ENCODE data around the gene ERICH6B.

DNA sequence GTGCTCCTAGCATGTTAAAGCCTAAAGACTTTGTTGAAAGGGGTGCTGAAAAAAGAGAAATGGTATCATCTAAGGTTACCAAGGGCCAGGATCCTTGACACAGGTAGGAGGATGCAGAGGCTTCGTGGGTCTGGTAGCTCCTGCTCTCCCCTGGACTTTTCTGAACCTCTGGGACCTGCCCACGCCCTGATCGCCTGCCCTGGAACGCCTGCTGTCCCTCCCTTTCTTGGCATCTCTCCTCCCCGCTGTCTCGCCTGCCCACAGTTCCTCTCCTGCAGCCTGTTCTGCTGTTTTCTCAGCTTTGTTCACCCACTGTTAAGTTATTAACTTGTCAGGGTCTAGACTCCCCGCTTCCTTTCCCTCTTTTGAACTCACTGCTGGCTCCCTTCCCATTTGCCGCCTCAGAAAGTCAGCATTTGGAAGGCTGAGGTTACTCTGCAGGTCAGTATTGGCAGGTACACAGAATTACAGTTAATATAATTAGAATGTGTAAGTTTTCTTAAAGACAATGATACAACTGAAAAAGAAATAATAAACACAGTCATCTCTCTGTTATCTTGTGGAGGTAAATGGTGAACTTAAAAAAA, 19.8 kb downstream of the SERP2 start:
- RRBS, result no CpG with 5 or more reads among the region's 8 CpGs

- RRBS, result no CpG with 5 or more reads among the region's 39 CpGs
Measured at GRCh38 chr13:44414603-44415324, 41.1 kb downstream of the SERP2 start.

DNA sequence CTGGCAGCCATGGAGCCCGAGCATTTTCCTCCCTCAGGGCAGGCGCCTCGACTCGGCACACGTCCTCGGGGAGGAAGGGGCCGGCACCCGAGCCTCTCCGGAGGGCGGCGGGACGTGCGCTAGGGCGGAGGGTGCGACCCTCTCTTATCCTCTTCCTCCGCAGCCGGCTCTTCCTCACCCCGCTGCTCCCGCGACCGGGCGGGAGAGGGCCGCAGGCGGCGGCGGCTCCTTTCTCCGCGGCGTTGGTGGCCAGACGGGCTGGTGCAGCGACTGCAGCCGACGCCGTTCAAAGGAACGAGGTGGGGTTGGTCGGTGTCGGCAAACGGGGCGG, 714 bp upstream of the TSC22D1 start:
- RRBS, result 1% methylated on average over 9 of the region's 39 CpGs

GRCh38 chr13:44693104-44693443, 116.9 kb upstream of the TSC22D1 start:
- RRBS, result no CpG with 5 or more reads among the region's 3 CpGs

DNA sequence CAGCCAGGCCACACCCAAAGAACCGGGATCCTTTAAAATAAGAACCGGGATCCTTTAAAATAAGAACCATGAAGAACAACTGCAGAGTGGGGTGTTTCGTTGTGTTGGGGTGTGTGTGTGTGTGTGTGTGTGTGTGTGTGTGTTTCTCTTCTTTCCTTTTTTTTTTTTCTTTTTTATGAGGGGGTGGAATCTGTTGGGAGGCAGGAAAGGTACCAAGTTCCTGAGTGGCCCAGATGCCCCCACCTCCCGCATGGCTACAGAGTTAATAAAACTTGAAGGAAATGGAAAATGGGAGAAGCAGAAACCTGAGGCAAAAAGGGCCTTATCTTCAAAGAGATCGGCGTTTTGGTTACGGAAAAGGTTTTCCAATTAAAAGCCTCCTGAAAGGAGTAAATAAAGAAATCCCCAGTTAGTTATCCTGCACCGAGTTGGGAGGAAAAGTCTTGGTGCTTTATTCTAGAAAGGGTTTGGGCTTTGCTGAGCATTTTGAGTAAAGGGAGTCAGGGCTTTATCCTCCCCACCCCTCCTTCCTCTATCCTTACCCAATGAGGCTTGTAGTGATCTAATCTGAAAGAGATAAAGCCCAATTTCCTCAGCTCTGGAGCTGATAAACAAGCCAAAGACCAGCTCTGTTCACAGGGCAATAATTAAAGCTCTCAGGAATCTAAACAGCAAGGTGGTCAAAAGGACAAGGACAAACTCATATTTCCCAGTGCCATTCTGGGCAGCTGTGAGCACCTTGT, 188.7 kb upstream of the TSC22D1 start:
- RRBS, result no CpG with 5 or more reads among the region's 8 CpGs

GRCh38 chr13:44918299-44918877, 70.9 kb downstream of the NUFIP1 start:
- RRBS, result no CpG with 5 or more reads among the region's 23 CpGs

GRCh38 chr13:45055015-45055730, 65.1 kb upstream of the GTF2F2 start:
- RRBS, result no CpG with 5 or more reads among the region's 11 CpGs

DNA sequence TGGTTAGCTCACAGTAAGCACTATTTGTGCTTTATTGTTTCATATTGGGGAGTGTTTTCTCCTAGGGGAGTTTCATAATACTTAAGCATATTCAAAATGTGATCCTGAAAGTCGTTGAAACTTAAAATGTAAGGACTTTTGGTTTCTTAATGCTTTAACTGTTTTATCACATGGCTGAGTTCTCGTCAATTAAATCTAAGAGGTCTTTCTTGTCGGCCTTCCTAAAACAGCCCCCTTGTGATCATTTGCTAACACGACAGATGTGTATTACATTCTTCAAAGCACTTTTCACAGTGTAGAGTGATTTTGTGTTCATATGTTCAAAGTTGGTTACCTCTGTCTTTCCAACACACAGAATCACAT, 990 bp downstream of the GTF2F2 start:
- RRBS, result no CpG with 5 or more reads among the region's 4 CpGs

- RRBS, result no CpG with 5 or more reads among the region's 6 CpGs
Measured at GRCh38 chr13:45316438-45316921, 24.5 kb downstream of the TPT1 start.

GRCh38 chr13:45325530-45326215, 15.3 kb downstream of the TPT1 start:
- RRBS, result no CpG with 5 or more reads among the region's 5 CpGs

GRCh38 chr13:45340227-45340867, 636 bp downstream of the TPT1 start:
- RRBS, result 2% methylated on average over 46 of the region's 51 CpGs

GRCh38 chr13:45440394-45440980, 22.3 kb upstream of the SLC25A30 start:
- RRBS, result no CpG with 5 or more reads among the region's 3 CpGs

GRCh38 chr13:45615139-45616140, at the start of gene ERICH6B:
TSS of gene ERICH6B (minus strand) at chr13:45615739.
- RRBS, result no CpG with 5 or more reads among the region's 34 CpGs

DNA sequence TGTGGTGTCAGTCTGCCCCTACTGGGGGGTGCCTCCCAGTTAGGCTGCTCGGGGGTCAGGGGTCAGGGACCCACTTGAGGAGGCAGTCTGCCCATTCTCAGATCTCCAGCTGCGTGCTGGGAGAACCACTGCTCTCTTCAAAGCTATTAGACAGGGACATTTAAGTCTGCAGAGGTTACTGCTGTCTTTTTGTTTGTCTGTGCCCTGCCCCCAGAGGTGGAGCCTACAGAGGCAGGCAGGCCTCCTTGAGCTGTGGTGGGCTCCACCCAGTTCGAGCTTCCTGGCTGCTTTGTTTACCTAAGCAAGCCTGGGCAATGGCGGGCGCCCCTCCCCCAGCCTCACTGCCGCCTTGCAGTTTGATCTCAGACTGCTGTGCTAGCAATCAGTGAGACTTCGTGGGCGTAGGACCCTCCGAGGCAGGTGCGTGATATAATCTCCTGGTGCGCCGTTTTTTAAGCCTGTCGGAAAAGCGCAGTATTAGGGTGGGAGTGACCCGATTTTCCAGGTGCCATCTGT, 32.6 kb upstream of the CBY2 start:
- RRBS, result no CpG with 5 or more reads among the region's 15 CpGs

DNA sequence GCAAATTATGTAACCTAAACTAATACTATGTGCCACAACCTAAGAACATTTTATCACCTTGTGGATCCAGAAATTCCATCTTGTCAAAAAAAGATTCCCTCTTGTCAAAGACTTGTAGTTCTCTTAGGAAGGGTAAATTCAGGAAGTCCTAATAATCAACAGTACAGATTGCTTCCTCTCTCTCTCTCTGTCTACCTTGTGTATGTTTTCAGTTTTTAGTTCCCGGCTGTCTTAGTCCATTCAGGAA, 40.3 kb upstream of the SIAH3 start:
- RRBS, result no CpG with 5 or more reads among the region's 1 CpG

GRCh38 chr13:46072090-46072447, 19.5 kb upstream of the ZC3H13 start:
- RRBS, result no CpG with 5 or more reads among the region's 2 CpGs

DNA sequence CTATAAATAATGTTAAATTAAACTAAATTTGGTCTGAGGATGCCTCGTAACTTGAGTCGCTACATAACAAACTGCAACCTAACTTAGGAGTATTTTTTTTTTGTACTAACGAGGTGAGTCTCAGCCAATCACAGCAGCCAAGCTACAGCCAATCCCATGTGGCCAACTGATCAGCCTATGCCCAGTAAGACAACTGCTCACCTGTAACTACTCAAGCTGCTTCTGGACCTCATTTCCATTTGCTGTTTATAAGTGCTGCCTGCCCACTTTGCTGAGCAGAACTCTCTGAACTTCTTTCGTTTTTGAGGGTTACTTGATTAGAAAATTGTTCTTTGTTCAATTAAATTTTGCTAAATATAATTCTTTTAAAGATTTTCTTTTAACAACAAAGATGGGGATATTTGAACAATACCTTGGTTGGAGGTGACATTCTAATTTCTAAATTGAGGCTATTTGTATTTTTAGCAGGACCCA, 3.8 kb downstream of the CPB2 start:
- RRBS, result no CpG with 5 or more reads among the region's 4 CpGs

DNA sequence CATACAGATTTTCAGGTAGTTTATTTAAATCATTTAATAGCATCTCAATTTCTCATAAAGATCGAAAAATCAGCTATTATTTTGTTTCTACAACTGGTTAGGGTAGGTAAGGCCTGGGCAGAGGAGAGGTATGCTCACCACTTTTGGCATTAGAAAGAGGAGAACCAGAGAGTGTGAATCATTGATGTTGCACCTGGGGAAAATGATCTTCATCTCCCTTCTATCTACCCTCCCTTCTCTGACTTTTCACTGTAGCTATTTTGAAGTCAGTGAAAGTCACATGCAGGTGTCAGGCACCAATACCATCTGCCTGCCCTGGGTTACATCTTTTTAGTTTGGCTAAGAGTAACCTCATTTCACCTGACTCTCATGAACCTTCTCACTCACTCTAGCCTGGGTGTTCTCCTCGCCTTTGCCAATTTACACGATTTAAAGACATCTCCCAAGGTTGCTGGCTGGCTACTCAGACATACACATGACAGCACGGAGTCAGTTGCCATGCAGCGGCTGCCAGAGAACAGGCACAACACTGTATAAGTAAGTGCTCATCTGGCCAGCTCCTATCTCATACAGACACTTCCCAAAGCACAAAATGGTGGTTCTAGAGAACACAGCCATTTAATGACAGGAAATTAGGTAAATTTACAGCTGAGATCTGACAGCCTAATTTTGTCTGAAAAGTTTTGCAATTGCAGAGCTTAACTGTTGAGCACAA, 32.7 kb downstream of the LCP1 start:
- RRBS, result no CpG with 5 or more reads among the region's 5 CpGs

DNA sequence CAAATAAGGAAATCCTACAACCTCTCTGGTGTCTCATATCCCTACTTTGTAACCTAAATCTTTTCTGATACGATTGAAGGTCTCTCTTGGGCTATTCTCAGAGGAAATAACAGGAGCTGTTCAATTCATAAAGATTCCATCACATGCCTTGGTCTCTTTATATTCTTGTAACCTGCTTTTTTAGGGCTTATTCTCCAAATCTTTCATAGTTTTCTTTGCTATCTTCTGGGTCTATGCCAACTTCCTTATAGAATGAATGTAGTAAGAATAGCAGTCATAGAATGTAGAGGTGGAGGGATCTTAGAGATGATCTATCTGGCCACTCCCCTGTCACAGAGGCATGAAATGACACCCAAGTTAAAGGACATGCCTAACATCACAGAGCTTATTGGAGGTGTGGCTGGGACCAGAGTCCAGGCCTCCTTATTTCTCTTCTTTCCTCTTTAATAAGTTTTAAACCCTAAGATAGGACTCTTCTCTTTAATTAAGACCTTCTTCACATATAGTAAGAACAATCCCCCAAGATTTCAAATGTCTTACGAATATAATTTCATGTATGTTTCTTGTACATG, 13.2 kb downstream of the LCP1 start:
- RRBS, result no CpG with 5 or more reads among the region's 2 CpGs

DNA sequence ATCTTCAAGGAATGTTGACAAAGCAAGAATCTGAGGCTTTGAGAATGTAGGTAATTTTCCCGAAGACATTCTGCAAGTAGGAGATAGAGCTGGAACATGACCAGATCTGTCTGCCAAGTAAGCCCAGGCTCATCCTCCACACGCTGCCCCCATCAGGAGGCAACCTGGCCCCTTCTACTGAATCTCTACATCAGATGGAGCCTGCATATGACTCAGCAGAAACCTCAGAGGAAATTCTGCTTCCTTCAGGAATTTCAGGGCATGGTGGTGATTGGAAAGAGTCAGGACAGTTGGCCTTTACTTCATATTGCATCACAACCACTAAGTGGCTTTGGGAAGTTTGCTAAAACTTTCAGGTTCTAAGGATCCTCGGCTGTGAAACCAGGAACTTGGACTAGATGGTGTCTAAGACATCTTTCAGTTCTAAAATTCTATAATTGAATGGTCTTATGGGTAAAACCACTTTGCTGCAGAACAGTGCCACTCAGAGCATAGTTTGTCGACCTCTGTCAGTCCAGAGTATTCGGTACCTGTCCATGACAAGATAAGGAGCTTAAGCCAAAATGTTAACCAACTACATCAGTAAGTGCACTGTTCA, 85.3 kb downstream of the LRRC63 start:
- RRBS, result no CpG with 5 or more reads among the region's 5 CpGs